Mesenchymal stem cell of Wharton's jelly (primary cell): ENCODE results near the genes ETDC and FHL1.

DNA sequence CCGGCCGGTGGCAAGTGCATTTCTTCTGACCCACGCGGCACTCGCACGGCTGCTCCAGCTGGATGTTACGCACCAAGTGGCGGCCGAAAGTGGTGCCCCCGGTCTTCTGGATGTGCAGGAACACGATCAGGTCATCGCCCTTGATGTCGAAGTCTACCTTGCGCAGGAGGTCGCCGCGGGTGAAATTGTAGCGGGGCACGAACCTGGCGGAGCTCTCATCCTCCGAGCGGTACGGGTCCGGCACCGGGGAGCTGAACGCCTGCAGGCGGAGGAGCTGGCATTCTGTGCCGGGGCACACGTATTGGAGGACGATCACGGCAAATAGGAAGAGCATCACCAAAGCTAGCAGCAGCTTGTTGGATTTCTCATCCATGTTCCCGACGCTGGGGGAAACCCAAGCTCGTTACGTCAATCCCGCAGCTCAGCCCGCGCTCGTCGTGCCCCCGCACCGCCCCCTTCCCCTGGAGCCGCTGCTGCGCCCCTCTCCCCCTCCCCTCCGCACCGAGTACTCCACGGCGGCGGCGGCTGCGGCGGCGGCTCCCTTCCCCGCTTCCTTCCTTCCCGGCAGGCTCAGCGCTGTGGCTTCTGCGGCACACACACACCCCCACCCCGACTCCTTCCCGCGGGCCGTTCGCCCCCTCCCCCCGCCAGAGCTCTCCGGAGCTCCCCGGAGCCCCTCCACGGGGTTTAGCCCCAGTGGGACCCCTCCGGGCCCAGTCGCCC lies 1.3 kb downstream of the HS6ST2 start:
- CAGE, long polyA plus RNA = no peak

- CAGE, long polyA plus RNA = no peak
Observed at GRCh38 chrX:133440722-133441250, 25.5 kb upstream of the GPC4 start.

GRCh38 chrX:133543938-133544659 lies 128.8 kb upstream of the GPC4 start:
- CAGE, long polyA plus RNA = no peak

DNA sequence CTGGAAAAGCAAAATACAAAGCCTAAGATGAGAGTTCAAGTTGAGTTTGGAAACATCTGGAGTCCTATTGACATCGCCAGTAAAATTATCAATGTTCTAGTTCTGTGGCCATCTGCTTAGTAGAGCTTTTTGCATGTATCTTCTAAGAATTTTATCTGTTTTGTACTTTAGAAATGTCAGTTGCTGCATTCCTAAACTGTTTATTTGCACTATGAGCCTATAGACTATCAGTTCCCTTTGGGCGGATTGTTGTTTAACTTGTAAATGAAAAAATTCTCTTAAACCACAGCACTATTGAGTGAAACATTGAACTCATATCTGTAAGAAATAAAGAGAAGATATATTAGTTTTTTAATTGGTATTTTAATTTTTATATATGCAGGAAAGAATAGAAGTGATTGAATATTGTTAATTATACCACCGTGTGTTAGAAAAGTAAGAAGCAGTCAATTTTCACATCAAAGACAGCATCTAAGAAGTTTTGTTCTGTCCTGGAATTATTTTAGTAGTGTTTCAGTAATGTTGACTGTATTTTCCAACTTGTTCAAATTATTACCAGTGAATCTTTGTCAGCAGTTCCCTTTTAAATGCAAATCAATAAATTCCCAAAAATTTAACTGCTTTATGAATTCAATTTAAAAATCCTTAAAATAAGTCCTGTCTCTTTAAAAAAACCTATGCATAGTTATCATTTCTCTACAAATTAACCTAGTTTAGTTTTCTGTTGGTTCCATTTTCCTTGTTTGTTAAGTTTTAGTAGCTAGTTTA lies 40.3 kb downstream of the HPRT1 start:
- CAGE, long polyA plus RNA = no peak

- CAGE, long polyA plus RNA = no peak
Observed at GRCh38 chrX:134542366-134543053, 82.5 kb downstream of the HPRT1 start.

GRCh38 chrX:134546080-134546812 lies 86.3 kb downstream of the HPRT1 start:
- CAGE, long polyA plus RNA = no peak

GRCh38 chrX:134603872-134604367 lies 54.4 kb downstream of the PLAC1 start:
- CAGE, long polyA plus RNA = no peak

GRCh38 chrX:134793784-134794459 lies 3.1 kb downstream of the PABIR2 start:
- CAGE, long polyA plus RNA = no peak

DNA sequence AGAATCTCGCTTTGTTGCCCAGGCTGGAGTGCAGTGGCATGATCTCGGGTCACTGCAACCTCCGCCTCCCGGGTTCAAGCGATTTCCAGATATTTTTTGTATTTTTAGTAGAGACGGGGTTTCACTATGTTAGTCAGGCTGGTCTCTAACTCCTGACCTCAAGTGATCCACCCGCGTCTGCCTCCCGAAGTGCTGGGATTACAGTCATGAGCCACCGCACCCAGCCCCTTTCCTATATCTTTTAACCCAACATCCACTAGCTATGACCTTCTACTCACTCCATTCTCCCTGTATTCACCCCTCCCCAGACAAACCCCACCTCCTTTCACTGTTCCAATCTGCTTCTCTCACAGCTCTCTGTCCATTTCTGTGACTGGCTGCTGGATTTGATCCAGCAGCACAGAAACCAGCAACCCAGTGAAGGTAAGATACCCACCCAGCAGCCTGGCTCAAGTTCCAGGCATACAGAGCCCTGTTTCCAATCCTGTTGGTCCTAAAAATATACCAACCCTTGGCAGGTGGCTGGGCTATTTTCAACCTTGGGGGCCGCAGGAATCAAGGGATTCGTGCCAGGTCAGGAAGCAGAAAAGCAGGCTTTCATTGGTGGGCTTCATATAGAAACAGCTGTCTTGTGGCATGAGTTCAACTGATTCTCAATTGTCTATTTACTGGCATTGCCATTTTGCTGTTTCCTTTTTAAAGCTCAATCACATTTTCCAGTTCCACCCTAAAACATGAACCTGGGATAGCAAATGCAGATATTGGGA lies 18.8 kb upstream of the MOSPD1 start:
- CAGE, long polyA plus RNA = no peak

GRCh38 chrX:135033374-135033616 lies 1.1 kb downstream of the RTL8C start:
- CAGE, long polyA plus RNA = start-site peak on the minus strand at chrX:135033446-135033519, 41 and 11 reads in 2 replicates

GRCh38 chrX:135165904-135166243 lies 5.3 kb downstream of the CT55 start:
- CAGE, long polyA plus RNA = no peak

- CAGE, long polyA plus RNA = no peak
Observed at GRCh38 chrX:135309123-135309618, at the start of gene ETDC. Gene ETDC, plus strand, starts transcription at chrX:135309480.

GRCh38 chrX:135348794-135349449 lies 4.3 kb downstream of the ZNF449 start:
- CAGE, long polyA plus RNA = no peak

DNA sequence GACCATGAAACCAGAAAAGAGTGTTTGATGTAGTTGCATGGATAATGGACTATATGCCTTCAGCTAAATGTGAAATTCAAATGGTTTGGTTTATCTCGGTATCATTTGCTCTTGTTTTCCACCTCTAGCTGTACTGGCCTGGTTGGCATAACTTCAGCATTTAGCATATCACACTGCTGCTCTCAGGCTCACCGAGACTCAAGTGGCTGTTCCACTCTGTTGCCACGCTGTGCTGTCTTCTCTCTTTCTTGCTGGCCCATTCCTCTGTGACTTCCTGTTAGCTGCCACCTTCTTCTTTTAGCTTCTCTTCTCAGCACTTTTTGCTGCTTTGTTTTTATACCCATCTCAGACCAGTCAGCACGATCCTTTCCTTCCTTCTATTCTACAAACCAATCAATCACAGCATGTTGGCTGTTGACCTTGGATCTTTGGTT lies 23.9 kb downstream of the INTS6L start:
- CAGE, long polyA plus RNA = no peak

- CAGE, long polyA plus RNA = no peak
Observed at GRCh38 chrX:135974357-135974896, 639 bp upstream of the MMGT1 start.

GRCh38 chrX:136175826-136176968 lies 20.6 kb upstream of the FHL1 start:
- CAGE, long polyA plus RNA = no peak

GRCh38 chrX:136193590-136194207 lies 3.1 kb upstream of the FHL1 start:
- CAGE, long polyA plus RNA = no peak

DNA sequence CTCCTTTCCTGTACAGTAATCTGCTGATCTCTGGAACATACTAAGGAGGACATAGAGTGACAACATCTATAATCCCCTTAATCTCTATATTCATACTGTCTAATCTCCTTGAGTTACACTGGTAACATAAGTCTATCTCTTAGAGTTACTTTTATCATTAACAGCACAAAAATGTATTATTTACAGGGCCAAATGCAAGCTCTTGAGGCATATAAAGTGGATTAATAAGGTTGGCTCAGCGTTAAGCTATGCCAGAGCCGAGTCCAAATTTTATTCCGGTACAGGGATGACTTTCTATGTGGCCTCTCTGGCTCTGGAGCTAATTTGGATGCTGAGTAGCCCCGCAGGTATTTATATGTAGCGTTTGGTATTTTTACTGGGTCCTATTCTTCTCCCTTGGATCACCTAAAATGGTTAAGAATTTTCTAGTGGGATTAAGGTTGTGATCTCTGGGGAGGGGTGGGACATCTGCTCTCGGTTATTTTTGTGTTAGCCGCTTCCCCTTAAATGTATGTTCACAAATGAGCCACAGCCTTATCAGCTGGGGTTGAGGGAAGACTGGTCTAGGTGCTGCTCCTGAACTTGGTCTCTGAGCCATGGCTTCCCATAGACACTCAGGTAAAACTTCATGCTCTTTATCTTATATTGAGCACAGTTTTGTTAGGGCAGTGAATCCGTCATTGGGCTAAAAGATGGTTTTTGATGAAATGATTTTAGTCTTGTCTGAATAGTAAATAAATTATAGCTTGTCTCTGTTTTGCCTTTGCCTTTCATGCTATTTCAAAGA lies at the start of gene FHL1:
Gene FHL1, plus strand, starts transcription at position 531 of the 787 bp plus-strand sequence.
- CAGE, long polyA plus RNA = no peak

DNA sequence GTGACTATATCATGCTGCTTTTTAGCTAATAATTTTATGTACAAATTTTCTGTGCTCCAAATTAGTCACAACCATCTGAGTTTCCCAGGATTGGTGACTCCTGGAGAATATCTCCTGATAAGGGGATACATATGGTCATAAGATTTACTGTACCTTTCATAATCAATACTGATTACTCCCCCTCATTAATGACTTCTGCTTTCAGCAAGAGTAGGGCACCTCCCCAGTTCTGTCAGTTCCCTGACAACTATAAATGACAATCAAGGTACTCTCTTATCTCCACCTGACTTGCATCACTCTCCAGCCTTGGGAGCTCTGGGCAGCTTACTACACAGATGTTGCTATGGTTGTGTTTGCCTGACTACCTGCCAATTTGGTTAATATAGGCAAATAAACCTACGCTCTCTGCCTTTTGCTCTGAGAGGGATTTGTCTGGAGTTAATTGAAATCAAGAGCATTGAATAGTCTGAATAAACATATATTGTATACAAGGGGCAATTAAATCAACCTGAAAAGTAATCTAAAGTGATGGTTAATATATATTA lies 22.7 kb upstream of the MAP7D3 start:
- CAGE, long polyA plus RNA = no peak

- CAGE, long polyA plus RNA = no peak
Observed at GRCh38 chrX:136496310-136496682, 1.1 kb upstream of the HTATSF1 start.